Upper lobe of left lung (tissue), 5 donors: ENCODE measurements around a stretch of chr10.

- PRO-cap, 2 experiments, result no peak in any of the 2 experiments
- RAMPAGE, long total RNA, 4 experiments, result no peak in any of the 4 experiments
Measured at GRCh38 chr10:63196742-63197308, 63.7 kb downstream of the NRBF2 start.

DNA sequence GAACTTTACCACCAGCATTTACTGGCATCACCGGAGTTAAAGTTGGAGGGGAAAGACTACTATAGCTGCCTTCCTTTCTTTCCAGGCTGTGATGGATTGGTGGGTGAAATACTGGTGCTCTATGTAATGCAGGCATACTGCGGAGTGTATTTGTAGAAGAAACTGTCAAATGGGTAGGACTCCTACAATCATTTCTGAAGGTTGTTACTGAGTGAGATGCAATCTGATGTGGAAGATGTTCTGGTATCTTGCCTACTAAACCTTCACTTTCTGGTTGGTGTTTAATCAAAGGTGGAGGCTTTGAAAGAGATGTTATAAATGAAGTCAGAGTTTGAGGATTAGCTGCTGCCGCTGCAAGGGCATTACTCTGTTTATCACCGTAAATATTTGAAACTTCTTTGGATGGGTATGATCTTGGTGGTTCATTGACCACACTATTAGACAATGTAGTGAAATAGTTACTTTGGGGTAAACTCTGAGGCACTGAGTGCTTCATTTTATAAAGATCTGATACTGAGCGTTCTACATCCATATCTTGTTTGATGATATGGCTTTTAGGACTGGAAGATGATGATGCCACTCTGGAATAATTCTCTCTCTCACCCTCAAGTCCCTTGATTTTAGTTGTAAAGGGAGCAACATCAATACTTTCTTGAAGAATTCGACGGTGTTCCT is 74.9 kb downstream of the NRBF2 start:
- PRO-cap, 2 experiments, result no peak in any of the 2 experiments
- RAMPAGE, long total RNA, 4 experiments, result no peak in any of the 4 experiments

GRCh38 chr10:63268531-63269632 is 135.8 kb downstream of the NRBF2 start:
- PRO-cap, 2 experiments, result peak in 2 of 2 experiments; most common plus-strand start chr10:63269388 (in 2); most common minus-strand start chr10:63268834 (in 1)
- RAMPAGE, long total RNA, 4 experiments, result start-site peak on the minus strand in 3 of 4 experiments, at chr10:63269034-63269224 at its widest, 21 to 119 reads per replicate

- PRO-cap, 2 experiments, result no peak in any of the 2 experiments
- RAMPAGE, long total RNA, 4 experiments, result no peak in any of the 4 experiments
Measured at GRCh38 chr10:63374850-63375998, 90.6 kb downstream of the JMJD1C start.

GRCh38 chr10:63465019-63465806 is 564 bp downstream of the JMJD1C start:
- PRO-cap, 2 experiments, result peak in 1 of 2 experiments; most common plus-strand start chr10:63465430 (in 1); most common minus-strand start chr10:63465132 (in 1)
- RAMPAGE, long total RNA, 4 experiments, result start-site peak on the plus strand in 2 of 4 experiments, at chr10:63465185-63465233 at its widest, 9 to 10 reads per replicate

- PRO-cap, 2 experiments, result no peak in any of the 2 experiments
- RAMPAGE, long total RNA, 4 experiments, result no peak in any of the 4 experiments
Measured at GRCh38 chr10:63588536-63589163, 67.4 kb downstream of the REEP3 start.

DNA sequence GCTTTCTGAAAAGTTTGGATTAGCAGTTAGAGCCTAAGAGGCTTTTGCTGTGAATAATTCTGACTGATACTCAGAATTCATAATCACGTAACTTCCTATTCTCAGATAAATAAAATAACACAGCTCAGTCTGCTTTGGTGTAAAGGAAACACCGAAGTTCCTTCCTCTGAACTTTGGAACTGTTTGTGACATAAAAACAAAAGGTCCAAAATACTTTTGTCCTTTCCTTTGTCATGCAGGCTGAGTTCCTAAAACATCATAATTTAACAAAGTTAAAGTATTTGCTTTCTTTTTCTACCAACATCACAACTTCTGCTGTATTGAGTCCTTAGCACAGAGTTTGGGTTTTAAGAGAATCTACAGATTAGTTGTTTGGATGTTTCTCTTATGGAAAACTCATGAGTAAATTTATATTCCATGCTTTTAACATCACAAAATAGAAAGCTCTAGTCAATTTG is 123.3 kb downstream of the REEP3 start:
- PRO-cap, 2 experiments, result peak in 1 of 2 experiments; most common plus-strand start position 191 of the sequence (in 1); most common minus-strand start position 68 of the sequence (in 1)
- RAMPAGE, long total RNA, 4 experiments, result no peak in any of the 4 experiments

- PRO-cap, 2 experiments, result no peak in any of the 2 experiments
- RAMPAGE, long total RNA, 4 experiments, result no peak in any of the 4 experiments
Measured at GRCh38 chr10:63682154-63682771, 161.1 kb downstream of the REEP3 start.

GRCh38 chr10:63799236-63799629 is 278.0 kb downstream of the REEP3 start:
- PRO-cap, 2 experiments, result peak in 1 of 2 experiments; most common plus-strand start chr10:63799515 (in 1); most common minus-strand start chr10:63799380 (in 1)
- RAMPAGE, long total RNA, 4 experiments, result no peak in any of the 4 experiments

GRCh38 chr10:65571187-65571710 is 1354.6 kb upstream of the LRRTM3 start:
- PRO-cap, 2 experiments, result no peak in any of the 2 experiments
- RAMPAGE, long total RNA, 4 experiments, result no peak in any of the 4 experiments

DNA sequence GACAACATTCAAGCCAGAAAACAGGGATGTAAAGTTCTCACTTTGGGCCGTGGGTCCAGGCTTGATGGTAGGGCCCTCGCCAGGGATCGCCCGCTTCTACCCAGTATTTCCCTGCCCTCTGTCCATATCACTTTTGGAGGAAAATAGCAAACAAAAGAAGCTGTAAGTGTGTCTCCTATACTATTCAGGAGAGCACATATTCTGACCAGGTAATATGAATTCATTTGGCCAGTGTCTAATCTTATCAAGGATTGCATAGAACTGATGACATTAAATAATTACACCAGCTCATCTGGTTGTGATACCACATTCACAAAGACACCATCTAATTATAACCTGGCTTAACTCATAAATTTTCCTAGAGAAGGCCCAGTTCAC is 704.9 kb upstream of the LRRTM3 start:
- PRO-cap, 2 experiments, result no peak in any of the 2 experiments
- RAMPAGE, long total RNA, 4 experiments, result no peak in any of the 4 experiments

- PRO-cap, 2 experiments, result no peak in any of the 2 experiments
- RAMPAGE, long total RNA, 4 experiments, result no peak in any of the 4 experiments
Measured at GRCh38 chr10:67280624-67280893, 354.7 kb downstream of the LRRTM3 start.

DNA sequence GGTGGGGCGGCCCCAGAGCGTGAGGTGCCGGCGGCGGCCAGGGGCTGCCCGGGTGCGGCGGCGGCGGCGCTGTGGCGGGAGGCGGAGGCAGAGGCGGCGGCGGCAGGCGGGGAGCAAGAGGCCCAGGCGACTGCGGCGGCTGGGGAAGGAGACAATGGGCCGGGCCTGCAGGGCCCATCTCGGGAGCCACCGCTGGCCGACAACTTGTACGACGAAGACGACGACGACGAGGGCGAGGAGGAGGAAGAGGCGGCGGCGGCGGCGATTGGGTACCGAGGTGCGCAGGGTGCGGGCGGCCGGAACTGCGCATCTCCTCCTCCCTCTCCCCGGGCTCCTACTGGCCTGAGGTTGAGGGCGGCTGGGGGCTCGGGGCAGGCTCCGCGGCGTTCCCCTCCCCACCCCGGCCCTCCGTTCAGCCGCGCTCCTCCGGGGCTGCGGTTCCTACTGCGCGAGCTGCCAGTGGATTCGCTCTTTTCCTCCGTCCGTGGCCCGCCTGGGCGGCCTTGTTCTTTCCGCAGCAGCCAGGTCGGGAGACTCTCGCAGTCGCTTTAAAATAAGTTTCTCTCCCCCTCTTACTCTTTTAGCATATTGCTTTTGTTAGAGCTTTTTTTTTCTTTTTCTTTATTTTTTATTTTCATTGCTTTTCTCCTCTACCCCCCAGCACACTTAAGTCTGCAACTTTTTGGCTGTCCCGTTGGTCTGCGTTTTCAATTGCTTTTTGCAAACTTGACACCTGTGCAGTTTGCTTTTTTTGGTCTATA is 599 bp downstream of the SIRT1 start:
- PRO-cap, 2 experiments, result peak in 2 of 2 experiments; most common plus-strand start position 345 of the sequence (in 2); most common minus-strand start position 219 of the sequence (in 1)
- RAMPAGE, long total RNA, 4 experiments, result no peak in any of the 4 experiments

- PRO-cap, 2 experiments, result no peak in any of the 2 experiments
- RAMPAGE, long total RNA, 4 experiments, result no peak in any of the 4 experiments
Measured at GRCh38 chr10:67900687-67901279, 16.3 kb downstream of the SIRT1 start.

GRCh38 chr10:68112100-68112570 is 2.8 kb downstream of the MYPN start:
- PRO-cap, 2 experiments, result no peak in any of the 2 experiments
- RAMPAGE, long total RNA, 4 experiments, result no peak in any of the 4 experiments

DNA sequence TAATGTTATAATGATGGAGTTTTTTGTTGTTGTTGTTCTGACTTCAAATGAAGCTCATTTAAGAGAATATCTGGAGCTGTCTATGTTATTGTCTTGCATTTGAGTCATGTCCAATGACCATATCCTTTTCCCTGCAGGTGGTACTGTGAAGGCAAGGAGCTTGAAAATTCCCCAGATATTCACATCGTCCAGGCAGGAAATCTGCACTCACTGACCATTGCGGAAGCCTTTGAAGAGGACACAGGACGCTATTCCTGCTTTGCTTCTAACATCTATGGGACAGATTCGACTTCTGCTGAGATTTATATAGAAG is 33.5 kb downstream of the MYPN start:
- PRO-cap, 2 experiments, result no peak in any of the 2 experiments
- RAMPAGE, long total RNA, 4 experiments, result no peak in any of the 4 experiments

DNA sequence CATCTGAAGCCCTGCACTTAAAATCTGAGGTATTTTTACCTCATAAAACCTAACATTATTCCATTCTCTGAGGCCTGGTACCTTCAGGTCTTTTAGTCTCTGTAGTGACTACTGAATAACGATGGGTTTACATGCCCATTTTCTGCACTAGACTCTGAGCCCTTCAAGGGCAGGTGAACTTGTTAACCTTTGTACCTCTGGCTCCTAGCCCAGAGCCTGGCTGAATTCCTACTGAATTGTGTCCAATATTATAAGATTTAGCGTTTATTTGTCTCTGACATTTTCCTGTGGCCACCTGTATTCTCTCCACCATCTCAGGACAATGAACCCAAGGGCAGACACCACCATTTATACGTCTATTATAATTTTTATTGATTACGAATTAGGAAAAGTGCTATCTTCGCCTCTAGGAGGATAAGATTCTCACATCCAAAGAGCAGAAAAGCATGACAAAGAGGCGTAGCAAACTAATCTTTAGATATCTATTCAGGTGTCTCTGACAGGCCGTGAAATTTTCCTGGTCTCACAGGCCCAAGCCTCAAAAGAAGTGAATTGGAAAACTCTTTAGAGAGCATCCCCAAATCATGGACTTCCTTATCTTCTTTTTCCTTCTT is 27.9 kb upstream of the HNRNPH3 start:
- PRO-cap, 2 experiments, result no peak in any of the 2 experiments
- RAMPAGE, long total RNA, 4 experiments, result no peak in any of the 4 experiments

GRCh38 chr10:68318424-68318827 is 13.4 kb upstream of the HNRNPH3 start:
- PRO-cap, 2 experiments, result no peak in any of the 2 experiments
- RAMPAGE, long total RNA, 4 experiments, result no peak in any of the 4 experiments

- PRO-cap, 2 experiments, result no peak in any of the 2 experiments
- RAMPAGE, long total RNA, 4 experiments, result no peak in any of the 4 experiments
Measured at GRCh38 chr10:68318828-68318997, 13.2 kb upstream of the HNRNPH3 start.

GRCh38 chr10:68331269-68331993 is 433 bp upstream of the HNRNPH3 start:
- PRO-cap, 2 experiments, result peak in 2 of 2 experiments; most common plus-strand start chr10:68331702 (in 1); most common minus-strand start chr10:68331912 (in 2)
- RAMPAGE, long total RNA, 4 experiments, result start-site peak on the plus strand in 1 of 4 experiments, at chr10:68331690-68331725 at its widest, 23 reads per replicate; start-site peak on the minus strand in 1 of 4 experiments, at chr10:68331912-68331920 at its widest, 5 reads per replicate